Mesangial cell (primary cell): ENCODE measurements around the gene KCNE4.

DNA sequence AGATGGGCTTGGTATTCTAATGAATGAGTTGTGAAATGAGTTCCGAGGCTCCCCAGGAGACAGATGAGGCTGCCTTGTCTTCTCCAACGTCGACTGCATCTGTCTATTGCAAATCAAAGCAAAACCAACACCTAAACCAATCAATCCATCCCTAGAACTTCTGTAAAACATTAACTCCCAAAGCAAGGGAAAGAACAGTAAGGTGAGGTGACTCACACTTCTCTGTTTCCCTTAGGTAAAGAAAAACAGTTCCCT is 249.4 kb downstream of the EPHA4 start:
- RAMPAGE, long total RNA: no peak

- RAMPAGE, long total RNA: no peak
Observed at GRCh38 chr2:221518146-221519353, 53.6 kb downstream of the EPHA4 start.

GRCh38 chr2:222594699-222595219 is 61.1 kb downstream of the FARSB start:
- RAMPAGE, long total RNA: no peak

- RAMPAGE, long total RNA: no peak
Observed at GRCh38 chr2:222683836-222684268, 12.4 kb downstream of the MOGAT1 start.

- RAMPAGE, long total RNA: no peak
Observed at GRCh38 chr2:223019261-223019878, 32.6 kb upstream of the KCNE4 start.

- RAMPAGE, long total RNA: no peak
Observed at GRCh38 chr2:223051675-223052435, at the start of gene KCNE4. TSS of gene KCNE4 (plus strand) at chr2:223052190.

- RAMPAGE, long total RNA: no peak
Observed at GRCh38 chr2:223612601-223613858, 10.9 kb upstream of the SCG2 start.

DNA sequence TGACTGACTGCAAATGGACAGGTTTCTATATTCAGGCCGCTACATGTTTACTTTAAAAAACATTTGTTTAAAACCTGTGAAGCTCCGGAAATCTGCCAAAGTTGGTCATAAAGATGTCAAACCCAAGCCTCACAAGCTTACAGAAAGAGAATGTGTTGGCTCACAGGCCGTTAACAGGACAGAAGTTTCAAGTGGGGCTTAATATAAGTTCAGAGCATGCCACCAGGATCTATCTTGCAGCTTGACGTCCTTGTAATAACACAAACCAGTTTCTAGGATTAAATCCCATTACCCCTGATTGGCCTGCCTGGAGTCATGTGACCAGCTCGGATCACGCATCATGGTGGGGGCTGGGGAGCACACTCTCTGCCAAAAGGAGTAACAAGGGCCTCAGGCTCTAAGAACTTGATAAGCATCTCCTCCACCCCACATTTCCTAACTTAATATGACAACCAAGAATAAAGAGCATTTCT is 38.9 kb upstream of the SCG2 start:
- RAMPAGE, long total RNA: no peak

DNA sequence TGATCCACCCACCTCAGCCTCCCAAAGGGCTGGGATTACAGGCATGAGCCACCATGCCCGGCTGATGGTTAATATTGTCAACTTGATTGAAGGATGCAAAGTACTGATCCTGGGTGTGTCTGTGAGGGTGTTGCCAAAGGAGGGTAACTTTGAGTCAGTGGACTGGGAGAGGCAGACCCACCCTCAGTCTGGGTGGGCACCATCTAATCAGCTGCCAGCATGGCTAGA is 32.6 kb upstream of the AP1S3 start:
- RAMPAGE, long total RNA: no peak

DNA sequence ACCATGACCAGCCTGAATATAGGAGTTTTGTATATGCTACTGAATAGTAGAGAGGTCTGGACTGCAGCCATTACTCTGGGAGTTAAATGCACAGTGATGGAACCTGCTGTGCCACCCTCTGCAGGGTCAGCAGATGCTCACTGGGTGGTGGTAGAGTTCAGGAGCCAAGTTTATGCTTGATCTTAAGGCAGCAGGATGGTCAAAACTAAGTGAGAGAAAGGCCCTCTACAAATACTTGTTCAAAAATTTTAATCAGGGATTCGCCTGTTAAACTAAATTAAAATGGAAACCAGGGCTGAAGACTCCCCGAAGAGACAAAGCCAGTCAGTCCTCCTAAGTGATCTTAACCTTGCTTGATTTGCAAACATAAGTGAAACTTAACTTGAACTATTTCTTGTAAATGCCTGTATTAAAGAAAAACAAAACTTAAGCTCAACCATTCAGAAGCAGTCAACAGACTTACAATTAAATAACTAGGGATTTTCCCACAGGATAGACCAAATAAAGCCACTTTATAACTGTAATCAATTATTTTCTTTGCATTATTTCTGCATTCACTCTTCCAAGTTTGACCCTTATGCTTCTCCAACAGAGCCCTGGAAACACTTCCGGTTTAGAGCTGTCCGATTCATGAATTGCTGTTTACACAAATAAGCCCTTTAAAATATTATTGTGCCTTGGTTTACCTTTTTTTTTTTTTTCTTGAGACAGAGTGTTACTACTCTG is 4.3 kb upstream of the WDFY1 start:
- RAMPAGE, long total RNA: no peak

DNA sequence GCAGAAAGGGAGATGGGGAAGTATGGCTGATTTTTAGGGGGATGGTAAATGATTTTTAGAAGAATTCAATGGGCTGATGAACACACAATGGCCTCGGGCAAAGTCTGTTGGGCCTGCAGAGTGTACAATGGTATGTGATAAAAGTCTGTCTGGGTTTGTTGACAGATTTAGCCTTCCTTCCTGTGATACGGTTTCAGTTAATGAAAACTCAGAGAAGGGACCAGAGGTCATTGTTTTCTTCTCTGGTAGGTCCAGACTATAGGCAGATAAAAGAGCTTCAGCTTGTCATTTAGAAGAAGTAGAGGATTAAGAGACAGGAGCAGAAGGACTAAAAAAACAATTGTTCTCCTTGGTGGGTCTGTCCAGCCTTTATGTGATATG is 107.3 kb upstream of the SERPINE2 start:
- RAMPAGE, long total RNA: no peak

- RAMPAGE, long total RNA: no peak
Observed at GRCh38 chr2:224518753-224519620, 66.2 kb downstream of the CUL3 start.

GRCh38 chr2:224519884-224520858 is 65.0 kb downstream of the CUL3 start:
- RAMPAGE, long total RNA: no peak

- RAMPAGE, long total RNA: no peak
Observed at GRCh38 chr2:224542386-224543337, 42.5 kb downstream of the CUL3 start.

- RAMPAGE, long total RNA: no peak
Observed at GRCh38 chr2:224560359-224561646, 24.4 kb downstream of the CUL3 start.

- RAMPAGE, long total RNA: no peak
Observed at GRCh38 chr2:224763114-224763508, 46.9 kb upstream of the CCDC195 start.

DNA sequence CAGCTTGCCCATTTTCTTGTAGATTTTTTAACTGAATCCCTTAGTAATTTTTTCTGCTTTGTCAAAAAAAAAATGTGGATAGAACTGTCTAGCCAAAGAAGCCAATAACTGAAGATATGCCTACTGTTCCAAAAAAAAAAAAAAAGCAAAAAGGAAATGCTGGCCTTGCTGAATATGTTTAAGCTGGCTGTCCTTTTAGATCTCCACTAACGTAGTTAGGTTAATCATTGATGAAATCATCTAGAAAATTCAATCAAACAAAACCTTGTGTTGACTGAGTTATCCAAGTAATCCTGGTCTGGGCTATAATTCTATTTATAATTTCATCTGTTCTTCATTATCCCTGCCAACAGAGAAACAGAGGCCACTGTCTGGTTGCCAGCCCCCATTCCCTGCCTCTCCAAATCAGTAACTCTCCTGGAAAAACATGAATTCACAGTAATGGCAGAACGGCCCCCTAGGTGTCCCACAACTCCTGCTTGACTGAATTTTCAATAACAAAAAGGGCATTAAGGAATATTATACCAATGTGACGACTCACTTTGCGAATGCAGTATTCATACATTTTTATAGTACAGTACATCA is 24.6 kb downstream of the DOCK10 start:
- RAMPAGE, long total RNA: no peak

DNA sequence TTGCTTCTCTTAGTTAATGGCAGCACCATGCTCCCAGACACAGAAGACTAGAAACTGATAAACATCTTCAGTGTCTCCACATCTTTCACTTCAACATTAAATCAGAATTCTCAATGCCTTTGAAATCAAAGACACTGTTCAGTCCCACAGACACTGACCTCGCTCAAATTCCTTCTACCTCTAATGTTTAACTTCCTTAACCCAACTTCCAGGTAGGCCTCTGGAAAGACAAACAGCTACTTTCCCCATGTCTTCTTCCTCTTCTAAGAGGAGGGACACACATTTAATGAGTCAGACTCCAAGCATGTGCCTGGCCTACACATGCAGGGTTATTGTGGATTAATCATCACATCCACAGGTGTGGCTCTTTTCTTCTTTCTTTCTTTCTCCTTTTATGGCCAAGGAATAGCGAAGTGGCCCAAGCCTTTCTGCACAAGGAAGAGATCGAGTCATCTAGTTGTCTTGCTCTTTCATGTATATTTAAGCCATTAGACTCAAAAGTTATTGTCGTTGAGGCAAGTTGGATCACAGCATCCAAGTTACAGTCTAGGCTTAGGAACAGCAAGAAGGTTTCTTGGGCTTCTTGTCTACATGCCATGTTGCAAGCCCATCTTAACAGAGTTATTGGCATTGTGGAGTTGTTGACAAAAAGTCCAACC is 387.8 kb downstream of the IRS1 start:
- RAMPAGE, long total RNA: no peak

DNA sequence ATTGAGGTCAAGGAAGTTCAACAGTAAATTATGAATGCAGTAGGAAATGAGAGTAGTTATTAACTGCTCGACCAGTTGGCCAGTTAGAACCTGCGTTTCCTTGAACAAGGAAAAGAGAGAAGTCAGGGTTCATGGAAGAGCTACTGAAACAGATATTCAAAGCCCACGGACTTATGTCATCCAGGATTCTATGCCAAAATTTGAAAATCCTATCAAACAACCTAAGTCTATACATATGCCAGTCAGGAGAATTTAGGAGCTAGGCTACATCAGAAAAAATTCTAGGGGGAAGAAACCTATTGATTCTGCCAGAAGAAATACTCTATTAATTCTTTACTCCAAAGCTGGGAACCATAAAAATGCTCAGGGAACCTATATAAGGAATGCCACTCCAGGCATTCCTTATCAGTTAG is 147.0 kb downstream of the IRS1 start:
- RAMPAGE, long total RNA: no peak

DNA sequence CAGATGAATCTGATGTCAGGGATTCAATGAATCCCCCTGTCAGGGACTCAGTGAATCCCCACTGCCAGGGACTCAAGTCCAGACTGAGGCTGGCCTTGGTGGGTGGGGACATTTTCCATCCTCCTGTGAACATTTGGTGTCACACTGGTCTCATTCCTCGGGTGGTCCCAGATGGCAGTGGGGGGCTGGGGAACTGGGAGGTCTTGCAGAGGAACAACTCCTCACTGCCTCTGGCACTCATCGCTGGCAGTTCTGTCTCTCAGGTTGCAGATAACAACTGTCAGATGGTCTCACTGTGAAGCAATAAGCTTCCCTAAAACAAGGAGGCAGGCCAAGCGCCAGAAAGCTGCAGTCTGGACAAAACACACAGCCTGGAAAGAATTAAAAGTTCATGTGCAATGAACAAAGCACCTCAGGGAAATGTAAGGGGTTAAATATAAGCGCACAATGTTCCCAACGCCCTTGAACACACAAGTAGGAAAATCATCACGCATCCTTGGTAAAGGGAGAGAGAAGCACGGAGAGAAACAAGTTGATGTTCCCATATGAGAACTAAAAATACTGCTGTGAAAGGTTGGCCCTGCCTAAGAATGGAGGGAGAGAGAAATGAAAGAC is 78.0 kb downstream of the IRS1 start:
- RAMPAGE, long total RNA: no peak